Brain (tissue), 1 donor: ENCODE data around the gene EXOC2.

DNA sequence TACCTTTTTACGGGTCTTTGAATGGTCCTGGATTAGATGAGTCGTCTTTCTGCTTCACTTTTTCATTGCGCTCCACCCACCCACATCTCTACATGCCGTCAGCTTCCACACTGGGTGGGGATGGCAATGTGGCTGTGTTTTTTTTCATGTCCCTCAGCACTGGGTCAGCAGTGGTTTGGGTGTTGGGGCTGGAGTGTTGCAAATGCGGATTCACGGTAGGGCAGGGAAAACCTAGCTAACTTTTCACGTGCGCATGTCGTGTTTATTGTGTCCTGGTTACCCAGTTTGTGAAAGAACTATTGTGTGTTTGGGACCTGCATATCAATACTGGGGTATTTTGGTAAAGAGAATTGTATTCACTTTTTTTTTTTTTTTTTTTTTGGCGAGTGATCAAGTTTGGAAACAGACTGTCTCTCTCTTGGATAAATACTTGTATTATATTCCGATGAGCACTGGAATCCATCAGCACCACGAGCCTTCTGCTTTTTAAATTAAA lies 1.2 kb downstream of the DUSP22 start:
- RRBS = no CpG with 5 or more reads among the region's 12 CpGs

DNA sequence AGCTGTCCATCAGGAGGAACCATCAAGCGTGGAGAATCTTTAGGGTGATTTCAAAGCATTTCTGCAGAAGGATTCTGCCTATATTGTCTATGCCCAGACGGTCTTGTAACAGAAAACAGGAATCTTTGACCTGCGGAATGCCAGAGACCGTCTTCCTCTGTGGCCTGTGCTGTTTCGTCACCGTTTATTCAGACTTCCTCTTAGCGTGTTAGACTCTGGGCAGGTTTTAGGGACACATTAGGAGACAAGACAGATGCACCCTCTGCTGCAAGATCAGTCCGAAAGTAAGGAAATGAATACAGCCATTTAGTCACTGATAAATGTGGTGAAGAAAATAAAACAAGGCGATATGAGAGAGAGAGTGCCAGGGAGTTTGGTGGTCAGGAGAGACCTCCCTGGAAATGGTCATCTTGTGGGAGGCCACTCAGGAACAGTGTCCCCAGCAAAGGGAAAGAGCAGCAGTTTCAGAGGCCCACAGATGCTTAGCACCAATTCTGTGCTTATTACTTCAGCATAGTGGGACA lies 6.4 kb downstream of the DUSP22 start:
- RRBS = no CpG with 5 or more reads among the region's 9 CpGs

- RRBS = no CpG with 5 or more reads among the region's 6 CpGs
Observed at GRCh38 chr6:511929-512530, 120.5 kb downstream of the IRF4 start.

GRCh38 chr6:692895-693687 lies at the start of gene EXOC2:
Gene EXOC2 (minus strand): TSS chr6:693139.
- RRBS = 2% methylated on average over 18 of the region's 56 CpGs

DNA sequence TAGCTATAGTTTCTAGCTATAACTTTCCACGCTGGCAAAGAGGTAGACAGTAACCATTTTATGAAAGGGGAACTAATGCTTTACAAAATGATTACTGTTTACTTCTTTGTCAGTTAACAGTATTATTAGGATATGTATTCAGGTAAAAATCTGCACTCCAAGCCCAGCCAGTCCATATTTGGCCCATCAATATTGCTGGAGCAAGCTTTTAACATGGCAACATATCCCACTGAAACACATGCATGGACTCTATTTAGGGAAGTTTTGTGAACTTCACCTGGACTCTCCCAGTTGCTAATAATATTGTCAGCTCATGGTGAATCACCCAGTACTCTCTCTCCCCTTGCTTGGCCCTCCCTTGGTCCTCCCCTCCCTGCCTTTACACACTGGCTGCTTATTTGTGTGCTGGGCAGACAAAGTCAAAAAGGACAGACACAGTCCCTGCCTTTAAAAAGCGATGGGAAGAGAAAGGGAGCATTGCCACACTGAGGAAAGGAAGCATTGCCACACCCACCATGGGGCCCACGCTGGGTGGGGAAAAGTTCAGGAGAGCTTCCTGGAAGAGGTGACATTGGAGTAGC lies 143.3 kb upstream of the EXOC2 start:
- RRBS = no CpG with 5 or more reads among the region's 3 CpGs

DNA sequence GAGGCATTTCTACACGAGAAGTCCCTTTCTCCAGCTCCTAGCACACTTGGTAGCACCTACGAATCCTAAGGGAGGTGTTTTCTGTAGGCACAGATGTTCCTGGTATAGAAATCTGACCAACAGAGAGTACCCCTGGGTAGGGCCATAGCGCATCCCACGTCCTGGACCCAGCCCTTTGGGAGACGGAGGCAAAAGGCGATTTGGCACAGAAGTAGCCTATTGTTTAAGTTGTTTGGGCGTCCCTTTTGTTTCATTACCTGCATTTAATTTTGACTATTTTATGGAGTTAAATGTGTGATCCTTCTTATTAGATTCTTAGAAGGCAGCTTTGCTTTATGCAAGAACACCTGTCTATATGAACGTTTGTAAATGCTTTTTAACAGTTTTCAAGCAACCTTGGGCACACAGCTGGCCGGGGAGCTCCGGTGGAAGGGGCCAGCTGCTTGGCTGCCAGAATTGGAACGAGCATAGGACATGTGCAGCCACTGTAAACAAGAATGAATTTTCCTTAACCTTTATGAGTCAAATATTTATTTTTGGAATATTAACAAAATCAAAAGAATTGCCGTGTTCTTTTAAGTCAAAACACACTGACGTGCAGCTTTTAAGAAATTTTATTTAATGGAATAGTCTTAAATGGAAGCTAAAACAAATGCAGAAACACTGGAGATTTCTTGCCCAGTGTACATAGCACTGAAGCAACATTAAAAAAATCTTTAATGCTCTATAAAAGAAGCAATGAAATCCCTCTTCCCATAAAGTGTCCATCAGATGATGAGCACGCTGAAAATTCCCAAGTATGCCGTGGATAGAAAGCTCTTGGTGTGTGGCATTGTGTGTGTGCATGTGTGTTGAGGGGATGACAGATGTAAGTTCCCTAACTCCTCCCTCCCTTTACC lies 208.7 kb upstream of the EXOC2 start:
- RRBS = no CpG with 5 or more reads among the region's 15 CpGs

- RRBS = no CpG with 5 or more reads among the region's 7 CpGs
Observed at GRCh38 chr6:1190101-1190938, 121.6 kb upstream of the FOXQ1 start.

- RRBS = no CpG with 5 or more reads among the region's 9 CpGs
Observed at GRCh38 chr6:1287066-1287691, 24.7 kb upstream of the FOXQ1 start.

- RRBS = 11% methylated on average over 13 of the region's 51 CpGs
Observed at GRCh38 chr6:1523808-1524469, 85.8 kb upstream of the FOXC1 start.

GRCh38 chr6:1606402-1607297 lies 3.1 kb upstream of the FOXC1 start:
- RRBS = 5% methylated on average over 1 of the region's 26 CpGs

- RRBS = no CpG with 5 or more reads among the region's 31 CpGs
Observed at GRCh38 chr6:1607298-1608065, 2.2 kb upstream of the FOXC1 start.

DNA sequence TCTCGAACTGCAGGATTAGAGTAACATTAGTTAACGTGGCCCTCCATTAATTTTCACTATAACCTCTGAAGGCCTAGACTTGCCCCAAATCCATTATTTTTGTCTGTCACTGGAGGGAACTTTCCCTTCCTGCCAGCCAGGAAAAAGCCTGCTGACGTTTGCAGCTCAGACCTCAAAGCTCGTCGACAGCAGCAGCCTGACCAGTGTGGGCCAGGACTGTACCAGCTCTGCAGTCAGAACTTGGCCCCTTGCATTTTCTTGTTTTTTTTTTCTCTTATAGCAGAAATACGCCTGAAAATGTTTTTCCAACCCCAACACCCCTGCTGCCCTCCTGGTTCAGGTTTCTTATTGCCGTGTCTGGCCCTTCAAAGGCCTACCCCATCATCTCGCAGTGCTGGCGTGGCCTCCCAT lies 168.9 kb downstream of the FOXC1 start:
- RRBS = no CpG with 5 or more reads among the region's 9 CpGs

GRCh38 chr6:1977685-1978140 lies 267.7 kb downstream of the GMDS start:
- RRBS = no CpG with 5 or more reads among the region's 5 CpGs

DNA sequence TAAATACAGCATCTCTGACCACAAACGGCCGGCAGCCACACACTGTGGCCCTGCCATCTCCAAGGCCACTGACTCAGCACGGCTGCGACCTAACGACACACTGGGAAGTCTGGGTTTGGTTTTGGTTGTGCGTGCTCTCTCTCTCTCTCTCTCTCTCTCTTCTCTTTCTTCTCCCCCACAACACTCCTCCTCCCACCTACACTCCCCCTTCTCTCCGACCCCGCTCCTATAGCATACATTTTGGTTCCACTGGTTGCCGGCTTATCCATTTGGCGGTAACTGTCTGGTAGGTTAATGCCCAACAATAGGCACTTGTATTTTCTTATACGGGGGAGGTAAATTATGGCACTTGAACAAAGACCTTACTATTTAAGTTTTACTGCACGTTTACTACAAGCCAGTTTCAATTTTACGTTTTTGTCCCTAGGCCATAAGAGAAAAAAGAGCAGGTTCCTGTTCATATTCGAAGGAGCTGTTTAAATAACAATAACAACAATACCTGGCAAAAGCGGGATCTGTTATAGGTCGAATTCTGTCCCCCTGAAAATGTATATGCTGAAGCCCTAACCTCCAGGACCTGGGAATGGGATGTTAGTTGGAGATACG lies 103.6 kb downstream of the GMDS start:
- RRBS = no CpG with 5 or more reads among the region's 17 CpGs

DNA sequence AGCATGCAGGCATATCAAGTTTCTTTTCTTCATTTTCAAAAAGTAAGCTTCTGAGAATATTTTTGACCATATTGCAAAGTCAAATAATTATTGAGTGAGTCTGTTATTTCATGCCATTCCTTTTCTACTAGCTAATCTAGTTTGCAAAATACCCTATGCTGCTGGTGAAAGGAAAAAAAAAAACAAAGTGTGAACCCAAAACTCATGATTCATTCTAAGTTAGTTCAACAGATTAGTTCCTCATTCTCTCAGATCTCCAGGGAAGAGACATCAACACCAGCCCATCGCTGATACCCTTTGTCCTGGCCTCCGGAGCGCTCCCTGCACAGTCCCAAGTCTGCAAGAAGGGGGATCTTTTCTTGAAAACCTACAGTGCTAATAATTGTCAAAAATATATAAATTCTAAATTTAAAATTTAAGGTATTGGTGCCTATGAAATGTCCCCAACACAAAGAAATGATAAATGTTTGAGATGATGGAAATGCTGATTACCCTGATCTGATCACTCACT lies 106.7 kb upstream of the GMDS start:
- RRBS = no CpG with 5 or more reads among the region's 3 CpGs

- RRBS = no CpG with 5 or more reads among the region's 7 CpGs
Observed at GRCh38 chr6:2480564-2481011, 235.2 kb upstream of the GMDS start.

DNA sequence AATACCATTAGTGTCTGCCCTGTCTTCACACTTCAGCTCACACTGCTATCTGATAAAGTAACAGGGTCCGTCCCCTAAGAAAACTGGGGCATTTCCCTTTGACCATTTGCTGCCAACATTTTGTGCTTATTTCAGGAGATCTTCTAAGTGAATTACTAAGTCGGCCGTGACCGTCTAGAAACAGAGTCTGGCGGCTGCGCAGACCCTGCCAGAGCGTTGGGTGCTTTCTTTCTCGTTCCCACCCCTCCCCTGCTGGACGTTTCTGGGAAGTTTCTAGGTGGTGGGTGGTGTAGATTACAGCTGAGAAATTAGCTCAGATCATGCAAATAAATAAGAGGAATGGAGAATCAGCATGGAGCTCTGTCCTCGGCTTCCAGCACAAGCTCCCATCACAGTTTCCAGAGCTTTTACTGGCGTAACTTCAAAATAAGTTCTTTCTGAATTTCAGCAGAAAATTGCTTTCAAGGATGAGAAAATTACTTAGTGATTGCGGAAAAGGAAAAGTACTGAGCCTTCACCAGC lies 128.0 kb downstream of the MYLK4 start:
- RRBS = no CpG with 5 or more reads among the region's 12 CpGs

- RRBS = no CpG with 5 or more reads among the region's 16 CpGs
Observed at GRCh38 chr6:2623166-2623861, 127.4 kb downstream of the MYLK4 start.

DNA sequence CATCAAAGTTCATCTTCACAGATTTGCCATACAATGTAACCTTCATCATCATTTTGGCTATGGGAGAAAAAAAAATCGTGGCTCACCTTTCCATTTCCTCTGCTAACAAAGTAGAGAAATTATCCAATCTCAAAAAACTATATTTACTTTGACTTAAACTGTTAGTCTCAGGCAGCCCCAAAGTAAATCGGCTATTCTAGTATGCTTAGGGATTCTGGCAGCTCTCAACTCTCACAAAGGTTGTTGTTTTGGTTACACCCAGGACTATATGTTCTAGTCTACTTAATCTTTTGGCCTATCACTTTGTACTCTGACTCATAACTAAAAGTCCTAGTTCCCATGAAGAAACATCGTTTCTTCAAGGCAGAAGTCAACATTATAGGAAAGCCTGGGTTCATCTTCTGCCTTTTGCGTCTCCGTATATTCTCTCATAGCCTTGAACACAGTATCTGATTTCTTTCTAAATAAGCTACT lies 42.3 kb downstream of the MYLK4 start:
- RRBS = no CpG with 5 or more reads among the region's 5 CpGs

DNA sequence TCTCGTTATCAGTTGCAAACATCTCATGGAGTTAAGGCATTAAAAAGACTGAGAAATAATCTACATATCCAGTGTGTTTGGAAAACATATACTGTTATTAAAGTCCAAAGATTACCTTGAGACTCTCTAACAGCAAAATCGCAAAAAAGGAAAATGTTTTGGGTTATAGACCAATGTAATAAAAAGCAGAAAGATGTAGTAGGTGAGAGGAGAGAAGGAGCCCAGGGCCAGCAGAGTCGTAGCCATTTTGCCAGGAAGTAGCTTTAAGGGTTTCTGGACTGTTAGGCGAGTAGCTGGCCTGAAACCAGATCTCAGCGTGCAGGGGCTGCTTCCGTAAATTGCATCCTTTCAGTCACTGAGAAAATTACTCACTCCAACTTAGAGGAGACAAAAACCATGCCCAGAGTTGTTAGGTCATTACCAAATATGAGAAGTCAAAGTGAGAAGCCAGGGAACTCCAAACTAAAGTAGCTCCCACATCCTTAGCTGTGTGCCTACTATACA lies 24.6 kb downstream of the MYLK4 start:
- RRBS = no CpG with 5 or more reads among the region's 6 CpGs